Calu3 (cell line): Measurements from ENCODE around the gene ZNF655.

DNA sequence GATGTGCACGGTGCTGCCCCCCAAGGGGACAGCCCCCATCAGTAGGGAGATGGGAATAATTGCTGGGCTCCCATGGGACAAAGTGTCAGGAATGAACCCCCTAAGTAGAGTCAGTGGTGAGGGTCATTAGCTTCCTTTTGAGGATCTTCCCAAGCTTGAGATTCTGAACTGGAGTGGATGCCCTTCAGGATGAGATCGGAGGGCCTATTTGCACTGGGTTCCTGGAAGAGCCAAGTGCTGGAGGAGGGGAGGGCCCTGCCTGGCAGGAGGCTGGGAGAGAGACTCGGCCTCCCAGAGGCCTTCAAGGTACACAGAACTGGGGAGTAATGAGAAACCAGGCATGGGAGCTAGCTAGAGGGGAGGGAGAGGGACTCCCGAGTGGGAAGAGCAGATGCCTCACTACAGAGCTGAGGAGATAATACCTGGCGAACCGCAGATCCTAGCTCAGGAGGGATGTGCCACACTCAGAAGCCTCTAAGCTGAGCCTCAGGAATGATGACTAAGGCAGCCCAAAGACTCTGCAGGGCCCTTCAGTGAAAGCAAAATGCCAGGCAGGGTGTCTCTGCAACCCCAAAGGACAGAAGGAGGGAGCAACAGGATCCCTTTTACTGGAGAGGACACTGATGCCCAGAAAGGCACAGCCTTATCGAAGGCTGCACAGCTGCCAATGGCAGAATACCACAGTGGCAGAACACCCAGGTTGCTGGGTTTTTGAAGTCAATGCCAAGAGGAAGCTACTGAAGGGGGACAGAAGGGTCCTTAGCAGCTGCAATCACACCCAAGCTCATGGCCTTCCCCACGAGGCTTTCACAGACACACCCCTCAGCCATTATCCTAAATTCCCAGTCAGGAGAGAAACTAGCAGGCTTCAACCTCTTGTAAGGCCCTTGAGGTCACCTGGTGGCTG, 9.3 kb downstream of the PDAP1 start:
- PRO-cap: no peak

DNA sequence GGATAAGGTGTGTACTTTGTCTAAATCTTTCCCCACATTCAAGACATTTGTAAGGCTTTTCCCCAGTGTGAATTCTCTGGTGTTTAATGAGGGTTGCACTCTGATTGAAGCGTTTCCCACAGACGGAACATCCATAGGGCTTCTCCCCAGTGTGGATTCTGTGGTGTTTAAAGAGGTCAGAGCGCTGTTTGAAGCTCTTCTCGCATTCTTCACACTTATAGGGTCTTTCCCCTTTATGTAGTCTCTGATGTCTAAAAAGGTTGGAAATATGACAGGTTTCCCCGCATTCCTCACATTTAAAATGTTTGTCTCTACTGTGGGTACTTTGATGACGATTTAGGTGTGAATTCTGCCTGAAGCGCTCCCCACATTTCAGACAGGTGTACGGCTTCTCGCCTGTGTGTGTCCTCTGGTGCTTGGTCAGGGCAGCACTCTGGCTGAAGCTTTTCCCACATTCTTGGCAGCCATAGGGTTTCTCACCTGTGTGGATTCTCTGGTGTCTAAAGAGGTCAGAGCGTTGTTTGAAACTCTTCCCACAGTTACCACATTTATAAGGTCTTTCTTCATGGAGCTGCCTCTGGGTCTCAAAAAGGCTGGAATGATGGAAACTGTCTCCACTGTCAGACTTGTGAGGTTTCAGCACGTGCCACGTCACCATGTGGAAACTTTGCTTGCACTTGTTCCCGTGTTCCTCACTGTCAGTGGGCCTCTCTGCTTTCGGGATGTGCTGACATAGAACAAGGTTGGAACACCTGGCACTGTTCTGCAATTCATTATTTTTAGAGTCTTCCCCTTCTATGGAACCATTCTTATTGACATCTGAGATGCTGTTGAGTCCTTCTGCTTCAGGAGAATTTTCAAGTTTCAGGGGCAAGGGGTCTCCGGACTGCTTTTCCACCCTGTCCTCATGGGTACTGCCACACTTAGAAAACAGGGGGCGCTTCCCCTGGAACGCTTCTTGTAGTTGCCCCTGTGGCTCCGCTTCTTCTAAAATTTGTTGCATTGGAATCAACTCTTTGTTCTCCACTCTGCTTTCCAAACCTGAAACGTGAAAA, 6.2 kb downstream of the ZNF394 start:
- PRO-cap: no peak

DNA sequence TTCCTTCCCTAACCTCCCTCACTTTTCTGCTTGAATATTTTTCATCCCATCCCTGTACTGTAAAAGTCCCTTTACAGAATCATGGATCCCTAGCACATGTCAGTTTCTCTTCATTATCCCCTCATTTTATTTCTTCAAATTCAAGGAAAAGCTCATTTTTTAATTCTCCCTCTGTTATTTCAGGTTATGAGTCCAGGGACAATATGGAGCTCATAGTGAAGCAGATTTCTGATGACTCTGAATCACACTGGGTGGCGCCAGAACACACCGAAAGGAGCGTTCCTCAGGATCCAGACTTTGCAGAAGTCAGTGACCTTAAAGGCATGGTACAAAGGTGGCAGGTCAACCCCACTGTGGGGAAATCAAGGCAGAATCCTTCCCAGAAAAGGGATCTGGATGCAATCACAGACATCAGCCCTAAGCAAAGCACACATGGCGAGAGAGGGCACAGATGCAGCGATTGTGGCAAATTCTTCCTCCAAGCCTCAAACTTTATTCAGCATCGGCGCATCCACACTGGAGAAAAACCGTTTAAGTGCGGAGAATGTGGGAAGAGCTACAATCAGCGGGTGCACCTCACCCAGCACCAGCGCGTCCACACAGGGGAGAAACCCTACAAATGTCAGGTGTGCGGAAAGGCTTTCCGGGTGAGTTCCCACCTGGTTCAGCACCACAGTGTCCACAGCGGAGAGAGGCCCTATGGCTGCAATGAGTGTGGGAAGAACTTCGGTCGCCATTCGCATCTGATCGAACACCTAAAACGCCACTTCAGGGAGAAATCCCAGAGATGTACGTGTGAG, 21.4 kb downstream of the ZKSCAN5 start:
- PRO-cap: no peak

DNA sequence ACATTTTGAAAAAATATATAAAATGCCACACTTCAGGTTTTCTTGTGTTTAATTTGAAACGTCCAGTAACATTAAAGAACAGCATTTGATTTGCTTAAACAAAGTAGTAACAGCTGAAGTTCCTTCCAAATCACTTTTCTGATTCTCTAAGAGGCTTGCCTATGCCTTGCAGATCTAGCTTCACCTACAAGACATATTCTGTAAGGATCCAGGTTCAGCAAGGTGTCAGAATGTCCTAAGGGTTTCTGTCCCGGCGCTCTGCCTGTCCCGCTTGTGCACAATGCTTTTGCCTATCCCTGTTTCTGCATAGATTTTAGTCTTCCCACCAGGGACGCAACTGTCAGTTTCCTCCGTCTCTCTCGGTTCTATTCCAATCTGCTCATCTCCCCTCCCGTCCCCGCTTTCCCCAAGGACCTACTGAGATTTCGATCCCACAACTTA, 704 bp upstream of the ZNF655 start:
- PRO-cap: no peak

GRCh38 chr7:99558159-99558360, 382 bp upstream of the ZNF655 start:
- PRO-cap: no peak

DNA sequence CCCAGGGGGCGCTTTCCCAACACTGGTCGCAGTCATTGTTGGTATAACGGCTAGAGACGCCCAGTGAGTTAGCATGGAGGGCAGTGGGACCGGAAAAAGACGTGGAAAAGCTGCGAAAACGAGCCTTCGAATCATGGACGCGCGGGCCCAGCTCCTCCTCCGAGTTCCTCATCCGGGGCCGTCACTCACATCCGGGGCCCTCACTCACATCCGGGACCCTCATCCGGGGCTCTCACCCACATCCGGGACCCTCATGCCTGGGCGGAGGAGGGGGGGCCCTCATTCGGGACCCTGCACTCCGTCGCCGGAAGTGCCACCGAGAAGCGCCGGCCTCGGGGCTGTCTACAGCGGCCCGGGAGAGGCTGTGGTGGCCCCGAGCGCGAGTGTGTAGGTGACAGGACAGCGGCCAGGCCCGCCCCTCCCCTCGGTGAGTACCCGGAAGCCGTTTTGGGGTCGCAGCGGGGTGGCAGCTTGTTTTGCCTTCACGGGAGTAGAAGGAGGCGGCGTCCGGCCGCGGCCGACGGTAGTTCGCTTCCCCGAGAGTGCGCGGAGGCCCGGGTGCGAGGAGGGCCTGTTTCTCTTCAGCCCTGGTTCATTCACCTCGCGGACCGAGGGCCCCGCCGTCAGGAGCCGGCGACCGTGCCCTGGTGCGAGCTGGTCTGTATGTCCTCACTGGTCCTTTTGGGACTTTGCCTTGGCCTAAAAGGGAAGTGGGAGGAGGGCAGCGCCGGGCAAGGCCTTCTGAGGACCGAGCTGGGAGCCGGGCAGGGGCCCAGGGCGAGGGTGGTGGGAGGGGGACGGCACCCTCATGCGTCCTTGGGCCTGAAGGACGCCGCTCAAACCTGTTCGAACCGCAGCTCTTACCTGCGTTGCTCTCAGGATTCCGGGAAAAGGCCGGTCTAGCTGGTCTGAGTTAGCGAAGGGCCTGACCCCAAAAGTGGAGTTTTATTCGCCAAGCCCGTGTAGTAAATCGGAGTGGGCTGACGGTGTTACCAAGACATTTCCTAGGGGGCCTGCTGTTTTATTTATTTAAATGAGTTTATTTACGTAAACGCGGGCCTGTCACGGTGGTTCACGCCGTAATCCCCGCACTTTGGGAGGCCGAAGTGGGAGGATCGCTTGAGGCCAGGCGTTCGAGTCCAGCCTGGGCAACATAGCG, at the start of gene ZNF655:
Gene ZNF655, plus strand, starts transcription at position 282 of the 1,159 bp plus-strand sequence.
- PRO-cap: no peak

DNA sequence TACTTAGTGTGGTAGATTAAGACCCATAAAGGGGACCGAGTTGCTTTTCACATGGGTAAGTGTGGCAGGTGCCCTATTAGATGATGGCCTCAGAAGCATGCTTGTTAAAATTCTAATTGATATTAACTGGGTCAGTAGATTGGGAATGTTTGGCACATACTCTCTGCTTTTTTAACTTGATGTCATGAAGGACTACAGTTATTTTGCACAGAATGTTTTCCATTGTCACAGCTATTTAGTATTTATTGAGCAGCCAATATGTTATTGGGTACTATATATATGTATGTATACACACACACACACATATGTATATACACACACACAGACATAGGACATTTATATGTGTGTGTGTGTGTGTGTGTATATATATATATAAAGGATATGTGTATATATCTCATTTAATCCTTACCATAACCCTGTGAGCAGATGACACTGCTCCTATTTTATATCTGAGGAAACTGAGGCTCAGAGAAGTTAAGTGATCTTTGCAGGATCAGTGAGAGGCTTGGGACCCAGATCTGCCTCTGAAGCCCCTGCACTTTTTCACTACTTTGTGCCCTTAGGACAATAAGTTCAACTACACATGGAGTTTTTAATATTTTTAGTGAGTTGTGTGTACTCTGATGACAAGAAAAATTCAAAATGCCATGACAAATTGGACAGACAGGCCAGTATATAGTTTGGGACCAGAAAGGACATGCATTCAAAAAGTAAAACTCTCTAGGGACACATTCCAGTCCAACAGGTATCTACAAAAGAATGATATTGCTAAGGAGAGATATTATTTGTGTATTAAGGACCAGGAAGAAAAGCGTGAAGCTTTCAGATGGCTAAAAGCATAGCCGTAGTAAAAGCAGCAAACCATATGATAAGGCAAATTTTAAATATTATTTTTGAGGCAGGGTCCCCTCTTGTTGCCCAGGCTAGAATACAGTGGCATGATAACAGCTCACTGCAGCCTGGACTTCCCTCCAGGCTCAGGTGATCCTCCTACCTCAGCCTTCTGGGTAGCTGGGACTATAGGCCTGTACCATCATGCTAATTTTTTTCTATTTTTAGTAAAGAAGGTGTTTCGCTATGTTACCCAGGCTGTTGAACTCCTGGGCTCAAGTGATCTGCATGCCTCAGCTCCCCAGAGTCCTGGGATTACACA, 7.6 kb downstream of the ZNF655 start:
- PRO-cap: no peak

GRCh38 chr7:99621098-99621548, 4.4 kb downstream of the ZSCAN25 start:
- PRO-cap: no peak

DNA sequence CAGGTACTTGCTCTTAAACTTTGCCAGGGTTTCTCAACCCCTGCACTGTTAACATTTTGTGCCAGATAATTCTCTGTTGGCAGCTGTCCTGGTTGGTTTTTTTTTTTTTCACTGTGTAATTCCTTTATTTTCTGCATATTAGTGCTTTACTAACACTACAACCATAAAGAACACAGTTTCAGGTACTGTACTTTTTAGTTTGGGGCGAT, 18.2 kb downstream of the ZSCAN25 start:
- PRO-cap: no peak

DNA sequence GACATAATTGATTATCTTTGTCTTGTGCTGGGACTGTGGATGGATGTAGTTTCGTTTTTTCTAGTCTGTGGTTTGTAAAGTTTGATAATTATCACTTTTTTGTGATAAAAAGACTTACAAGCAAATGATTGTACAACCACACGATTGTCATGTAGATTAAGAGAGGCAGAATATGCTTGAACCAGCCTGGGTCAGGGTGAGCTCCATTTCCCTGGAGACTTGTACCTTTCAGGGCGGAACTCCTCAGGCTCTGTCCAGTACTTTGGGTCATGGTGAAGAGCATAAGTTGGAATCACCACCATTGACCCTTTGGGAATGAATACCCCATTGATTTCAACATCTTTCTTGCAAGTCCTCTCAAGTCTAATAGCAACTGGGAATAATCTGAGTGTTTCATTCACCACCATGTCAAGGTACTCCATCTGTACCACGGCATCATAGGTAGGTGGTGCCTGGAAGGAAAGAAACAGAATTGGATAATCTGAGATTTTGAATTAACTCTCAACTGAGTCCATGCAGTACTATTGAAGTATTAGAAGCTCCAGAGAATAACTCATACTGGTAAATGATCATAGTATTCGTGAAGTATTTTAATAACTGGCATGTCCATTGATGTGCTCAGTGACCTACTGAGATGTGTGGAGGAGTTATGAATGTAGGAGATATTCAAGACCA, 27.3 kb downstream of the CYP3A5 start:
- PRO-cap: no peak

GRCh38 chr7:99780464-99781380, 3.3 kb downstream of the CYP3A4 start:
- PRO-cap: no peak

GRCh38 chr7:99895377-99896102, 18.7 kb upstream of the OR2AE1 start:
- PRO-cap: no peak

DNA sequence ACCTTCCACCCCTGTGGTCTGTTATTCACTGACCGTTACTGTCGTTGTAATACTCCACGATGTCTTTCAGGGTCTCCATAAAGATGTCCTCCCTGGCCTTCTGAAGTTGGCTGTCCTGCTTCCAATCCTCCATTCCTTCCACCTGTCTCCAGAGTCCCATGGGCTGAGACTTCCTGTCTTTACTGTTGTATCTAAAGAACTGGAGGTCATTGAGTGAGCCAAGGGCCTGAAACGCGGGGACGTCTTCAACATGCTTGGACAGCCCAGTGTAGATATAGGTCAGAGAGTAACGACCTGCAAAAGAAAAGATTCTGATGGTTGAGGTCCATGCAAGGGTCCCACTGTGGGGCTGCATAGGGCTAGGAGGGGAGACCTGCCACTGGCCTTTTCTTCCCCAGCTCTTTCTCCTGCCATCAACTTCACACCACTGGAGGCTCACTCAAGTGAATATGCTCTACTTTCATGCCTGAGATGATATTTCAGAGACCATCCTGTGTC, 4.1 kb downstream of the AZGP1 start:
- PRO-cap: no peak

DNA sequence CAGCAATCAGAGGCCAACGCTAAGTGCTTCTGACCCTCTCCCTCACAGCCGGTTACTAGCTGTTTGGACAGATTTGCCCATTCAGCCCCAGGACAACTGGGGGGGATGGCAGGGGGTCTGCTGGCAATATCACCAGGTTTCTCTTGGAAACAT, 11.3 kb downstream of the ZNF3 start:
- PRO-cap: no peak

GRCh38 chr7:100106840-100107803, 5.7 kb downstream of the AP4M1 start:
- PRO-cap: no peak

DNA sequence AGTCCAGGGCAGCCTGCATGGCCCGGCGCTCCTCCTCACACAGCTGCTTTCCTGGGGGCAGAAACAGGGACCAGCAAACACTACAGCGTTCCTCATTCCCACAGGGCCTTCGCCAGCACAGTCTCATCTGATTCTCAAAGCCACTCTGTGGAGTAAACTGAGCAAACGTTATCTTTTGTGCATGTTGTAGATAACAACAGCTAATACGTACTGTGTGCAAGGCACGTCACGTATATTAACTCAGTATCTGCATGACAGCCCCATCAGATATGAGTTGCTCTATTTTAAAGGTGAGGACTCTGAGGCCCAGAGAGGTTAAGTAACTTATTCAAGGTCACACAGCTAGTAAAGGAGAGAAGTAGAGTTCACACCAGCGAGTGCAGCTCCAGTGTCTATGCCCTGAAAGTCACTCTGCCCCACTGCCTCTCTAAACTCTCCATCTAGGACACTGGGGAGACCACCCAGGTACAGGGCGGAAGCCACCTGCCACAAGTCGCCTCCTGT, 2.7 kb downstream of the TRAPPC14 start:
- PRO-cap: no peak

- PRO-cap: no peak
Observed at GRCh38 chr7:100157664-100158589, 596 bp downstream of the TRAPPC14 start.

DNA sequence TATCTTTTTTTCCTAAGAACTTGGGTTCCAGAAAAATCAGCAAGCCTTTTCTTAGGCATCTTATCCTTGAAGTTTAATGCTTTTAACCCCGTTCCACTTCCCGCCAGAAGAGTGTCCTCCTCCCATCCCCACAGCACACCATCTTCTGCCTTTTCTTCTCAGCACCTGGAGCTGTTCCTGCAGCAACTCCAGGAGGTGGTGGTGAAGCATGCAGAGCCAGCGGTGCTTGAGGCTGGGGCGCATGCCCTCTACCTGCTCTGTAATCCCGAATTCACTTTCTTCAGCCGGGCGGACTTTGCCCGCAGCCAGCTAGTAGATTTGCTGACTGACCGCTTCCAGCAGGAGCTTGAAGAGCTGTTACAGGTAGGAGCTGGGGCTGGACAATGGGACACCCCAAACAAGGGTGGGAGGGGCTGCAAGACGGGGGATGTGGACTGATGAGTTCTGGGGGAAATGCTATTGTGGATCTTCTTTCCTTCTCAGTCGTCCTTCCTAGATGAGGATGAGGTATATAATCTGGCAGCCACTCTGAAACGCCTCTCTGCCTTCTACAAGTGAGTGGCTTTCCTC, 19.1 kb upstream of the PVRIG start:
- PRO-cap: no peak

- PRO-cap: no peak
Observed at GRCh38 chr7:100352722-100353395, 5.1 kb upstream of the PILRB start.

DNA sequence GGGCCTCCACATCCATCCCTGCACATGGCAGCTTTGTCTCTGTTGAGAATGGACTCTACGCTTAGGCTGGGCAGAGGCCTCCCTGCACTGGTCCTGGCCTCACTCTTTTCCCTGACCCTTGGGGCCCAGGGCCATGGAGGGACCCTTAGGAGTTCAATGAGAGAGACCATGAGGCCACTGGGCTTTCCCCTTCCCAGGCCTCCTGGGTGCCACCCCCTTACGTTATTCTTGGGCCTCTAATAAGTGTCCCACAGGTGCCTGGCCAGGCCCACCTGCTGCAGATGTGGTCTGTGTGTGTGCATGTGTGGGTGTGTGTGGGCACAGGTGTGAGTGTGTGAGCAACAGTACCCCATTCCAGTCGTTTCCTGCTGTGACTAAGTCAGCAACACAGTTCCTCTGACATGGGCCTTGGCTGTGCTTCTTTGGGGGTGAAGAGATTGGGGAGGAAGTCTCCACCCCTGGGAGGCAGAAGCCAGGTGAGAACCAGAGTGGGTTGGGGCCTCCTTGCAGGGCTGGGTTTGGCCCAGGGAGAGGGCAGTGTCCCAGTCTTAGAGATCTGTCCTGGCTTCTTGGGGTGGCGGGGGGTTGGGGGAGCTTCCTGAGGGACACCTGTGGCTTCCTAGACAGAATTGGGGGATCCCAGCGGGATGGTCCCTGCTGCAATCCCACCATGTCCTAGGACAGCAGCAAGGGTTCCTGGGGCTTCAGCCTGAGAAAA, 4.2 kb upstream of the PILRB start:
- PRO-cap: no peak